Vermiform appendix (tissue), 1 donor: ENCODE results near the genes SCFD1 and ARHGAP5.

DNA sequence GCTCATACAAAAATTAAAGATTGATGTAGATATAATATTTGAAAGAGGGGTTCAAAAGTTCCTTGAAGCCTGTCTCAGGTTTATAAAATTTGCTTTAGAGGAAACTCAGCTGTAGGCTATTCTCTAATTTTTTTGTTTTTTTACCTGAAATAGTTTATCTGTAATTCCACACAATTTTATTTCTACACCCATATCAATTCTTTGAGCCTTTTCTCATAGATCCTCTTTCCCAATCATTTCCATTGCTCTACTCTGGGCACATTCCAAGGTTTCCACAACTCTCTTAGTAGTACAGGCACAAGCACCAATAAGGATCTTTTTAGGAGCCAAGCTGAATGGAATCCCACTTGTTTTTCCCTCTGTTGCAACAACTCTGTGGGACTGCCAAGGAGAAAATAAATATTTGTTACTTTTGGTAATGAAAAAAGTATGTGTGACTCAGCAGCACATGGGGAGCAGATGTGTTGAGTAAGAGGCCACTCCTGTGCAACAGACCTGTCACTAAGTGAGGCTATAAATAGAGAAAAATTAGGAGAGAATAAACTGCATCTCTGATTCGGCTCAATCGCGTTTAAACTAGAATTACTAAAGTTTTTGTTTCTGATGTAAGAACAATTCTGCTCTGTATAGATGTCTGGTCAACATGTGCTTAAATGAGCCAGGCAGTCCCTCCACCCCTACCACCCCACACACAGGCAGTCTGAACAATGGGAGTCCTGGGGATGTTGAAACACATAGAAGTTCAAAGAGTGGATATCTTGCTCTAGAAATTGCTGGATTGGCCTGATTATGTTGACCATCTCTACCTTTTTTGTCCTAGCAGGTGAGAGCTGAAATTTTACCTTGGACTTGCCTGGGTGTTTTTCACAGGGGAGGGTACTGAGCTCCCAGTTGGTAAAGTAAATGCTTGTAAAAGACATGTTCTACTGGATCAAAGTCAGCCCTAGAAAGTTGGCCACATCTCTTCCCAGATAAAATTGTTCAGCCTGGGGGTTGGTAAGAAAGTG, 244.2 kb upstream of the NOVA1 start:
- PRO-cap: unidirectional peak, plus-strand start at position 541 of the sequence

- PRO-cap: no peak
Observed at GRCh38 chr14:28764222-28764906, 2.2 kb upstream of the FOXG1 start.

DNA sequence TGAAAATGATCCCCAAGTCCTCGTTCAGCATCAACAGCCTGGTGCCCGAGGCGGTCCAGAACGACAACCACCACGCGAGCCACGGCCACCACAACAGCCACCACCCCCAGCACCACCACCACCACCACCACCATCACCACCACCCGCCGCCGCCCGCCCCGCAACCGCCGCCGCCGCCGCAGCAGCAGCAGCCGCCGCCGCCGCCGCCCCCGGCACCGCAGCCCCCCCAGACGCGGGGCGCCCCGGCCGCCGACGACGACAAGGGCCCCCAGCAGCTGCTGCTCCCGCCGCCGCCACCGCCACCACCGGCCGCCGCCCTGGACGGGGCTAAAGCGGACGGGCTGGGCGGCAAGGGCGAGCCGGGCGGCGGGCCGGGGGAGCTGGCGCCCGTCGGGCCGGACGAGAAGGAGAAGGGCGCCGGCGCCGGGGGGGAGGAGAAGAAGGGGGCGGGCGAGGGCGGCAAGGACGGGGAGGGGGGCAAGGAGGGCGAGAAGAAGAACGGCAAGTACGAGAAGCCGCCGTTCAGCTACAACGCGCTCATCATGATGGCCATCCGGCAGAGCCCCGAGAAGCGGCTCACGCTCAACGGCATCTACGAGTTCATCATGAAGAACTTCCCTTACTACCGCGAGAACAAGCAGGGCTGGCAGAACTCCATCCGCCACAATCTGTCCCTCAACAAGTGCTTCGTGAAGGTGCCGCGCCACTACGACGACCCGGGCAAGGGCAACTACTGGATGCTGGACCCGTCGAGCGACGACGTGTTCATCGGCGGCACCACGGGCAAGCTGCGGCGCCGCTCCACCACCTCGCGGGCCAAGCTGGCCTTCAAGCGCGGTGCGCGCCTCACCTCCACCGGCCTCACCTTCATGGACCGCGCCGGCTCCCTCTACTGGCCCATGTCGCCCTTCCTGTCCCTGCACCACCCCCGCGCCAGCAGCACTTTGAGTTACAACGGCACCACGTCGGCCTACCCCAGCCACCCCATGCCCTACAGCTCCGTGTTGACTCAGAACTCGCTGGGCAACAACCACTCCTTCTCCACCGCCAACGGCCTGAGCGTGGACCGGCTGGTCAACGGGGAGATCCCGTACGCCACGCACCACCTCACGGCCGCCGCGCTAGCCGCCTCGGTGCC, 1.1 kb downstream of the FOXG1 start:
- PRO-cap: no peak

GRCh38 chr14:29638238-29639029, 289.2 kb downstream of the PRKD1 start:
- PRO-cap: no peak

DNA sequence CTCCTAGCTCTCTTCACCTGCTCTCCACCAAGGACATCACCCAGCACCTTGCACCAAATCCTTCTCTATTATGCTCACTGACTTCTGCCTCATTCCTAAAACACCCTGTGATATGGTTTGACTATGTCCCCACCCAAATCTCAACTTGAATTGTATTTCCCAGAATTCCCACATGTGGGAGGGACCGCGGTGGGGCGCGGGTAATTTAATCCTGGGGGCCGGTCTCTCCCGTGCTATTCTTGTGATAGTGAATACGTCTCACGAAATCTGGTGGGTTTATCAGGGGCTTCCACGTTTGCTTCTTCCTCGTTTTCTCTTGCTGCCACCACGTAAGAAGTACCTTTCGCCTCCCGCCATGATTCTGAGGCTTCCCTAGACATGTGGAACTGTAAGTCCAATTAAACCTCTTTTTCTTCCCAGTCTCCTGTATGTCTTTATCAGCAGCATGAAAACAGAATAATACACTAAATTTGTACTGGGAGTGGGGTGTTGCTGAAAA, 48.5 kb downstream of the PRKD1 start:
- PRO-cap: no peak

DNA sequence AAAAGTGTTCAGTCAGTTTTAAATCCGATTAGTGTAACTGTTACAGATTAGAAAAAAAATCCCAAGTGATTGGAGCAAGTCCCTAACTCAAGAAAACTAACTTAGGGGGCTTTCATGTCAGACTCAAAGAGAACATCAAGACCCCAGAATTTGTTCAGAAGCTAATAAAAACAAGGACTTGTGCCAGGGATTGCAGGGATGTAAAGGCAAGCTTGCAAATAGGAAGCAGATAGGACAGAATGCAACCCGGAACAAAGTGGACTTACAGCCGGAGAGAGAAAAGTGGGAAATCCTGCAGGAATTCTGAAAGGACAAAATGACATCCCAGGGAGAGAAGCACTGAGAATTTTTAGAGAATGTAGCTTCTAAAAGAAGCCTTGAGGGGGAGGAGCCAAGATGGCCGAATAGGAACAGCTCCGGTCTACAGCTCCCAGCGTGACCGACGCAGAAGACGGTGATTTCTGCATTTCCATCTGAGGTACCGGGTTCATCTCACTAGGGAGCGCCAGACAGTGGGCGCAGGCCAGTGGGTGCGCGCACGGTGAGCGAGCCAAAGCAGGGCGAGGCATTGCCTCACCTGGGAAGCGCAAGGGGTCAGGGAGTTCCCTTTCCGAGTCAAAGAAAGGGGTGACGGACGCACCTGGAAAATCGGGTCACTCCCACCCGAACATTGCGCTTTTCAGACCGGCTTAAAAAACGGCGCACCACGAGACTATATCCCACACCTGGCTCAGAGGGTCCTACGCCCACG, 195.6 kb upstream of the G2E3 start:
- PRO-cap: no peak

- PRO-cap: bidirectional peak, plus-strand start at chr14:30622319, minus-strand start at chr14:30622192
Observed at GRCh38 chr14:30622101-30622429, at the start of gene SCFD1. SCFD1 (plus strand) TSS chr14:30622319.

DNA sequence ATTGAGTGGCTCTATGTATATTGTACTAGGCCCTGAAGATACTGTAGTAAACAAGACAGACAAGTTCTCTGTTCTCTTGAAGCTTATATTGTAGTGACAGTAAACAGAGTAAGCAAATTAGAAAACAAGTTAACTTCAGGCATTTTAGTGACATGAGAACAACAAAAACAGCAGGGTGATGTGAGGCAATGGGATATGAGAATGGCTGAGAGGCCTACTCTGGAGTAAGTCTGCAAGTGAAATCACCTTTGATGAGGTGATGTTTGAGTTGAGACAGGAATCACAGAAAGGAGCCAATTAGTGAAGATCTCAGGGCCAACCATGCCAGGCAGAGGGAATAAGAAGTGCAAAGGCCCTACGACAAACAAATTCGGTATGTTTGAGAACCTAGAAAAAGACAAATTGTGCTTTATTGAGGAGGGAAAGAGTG, 54.2 kb downstream of the SCFD1 start:
- PRO-cap: no peak

DNA sequence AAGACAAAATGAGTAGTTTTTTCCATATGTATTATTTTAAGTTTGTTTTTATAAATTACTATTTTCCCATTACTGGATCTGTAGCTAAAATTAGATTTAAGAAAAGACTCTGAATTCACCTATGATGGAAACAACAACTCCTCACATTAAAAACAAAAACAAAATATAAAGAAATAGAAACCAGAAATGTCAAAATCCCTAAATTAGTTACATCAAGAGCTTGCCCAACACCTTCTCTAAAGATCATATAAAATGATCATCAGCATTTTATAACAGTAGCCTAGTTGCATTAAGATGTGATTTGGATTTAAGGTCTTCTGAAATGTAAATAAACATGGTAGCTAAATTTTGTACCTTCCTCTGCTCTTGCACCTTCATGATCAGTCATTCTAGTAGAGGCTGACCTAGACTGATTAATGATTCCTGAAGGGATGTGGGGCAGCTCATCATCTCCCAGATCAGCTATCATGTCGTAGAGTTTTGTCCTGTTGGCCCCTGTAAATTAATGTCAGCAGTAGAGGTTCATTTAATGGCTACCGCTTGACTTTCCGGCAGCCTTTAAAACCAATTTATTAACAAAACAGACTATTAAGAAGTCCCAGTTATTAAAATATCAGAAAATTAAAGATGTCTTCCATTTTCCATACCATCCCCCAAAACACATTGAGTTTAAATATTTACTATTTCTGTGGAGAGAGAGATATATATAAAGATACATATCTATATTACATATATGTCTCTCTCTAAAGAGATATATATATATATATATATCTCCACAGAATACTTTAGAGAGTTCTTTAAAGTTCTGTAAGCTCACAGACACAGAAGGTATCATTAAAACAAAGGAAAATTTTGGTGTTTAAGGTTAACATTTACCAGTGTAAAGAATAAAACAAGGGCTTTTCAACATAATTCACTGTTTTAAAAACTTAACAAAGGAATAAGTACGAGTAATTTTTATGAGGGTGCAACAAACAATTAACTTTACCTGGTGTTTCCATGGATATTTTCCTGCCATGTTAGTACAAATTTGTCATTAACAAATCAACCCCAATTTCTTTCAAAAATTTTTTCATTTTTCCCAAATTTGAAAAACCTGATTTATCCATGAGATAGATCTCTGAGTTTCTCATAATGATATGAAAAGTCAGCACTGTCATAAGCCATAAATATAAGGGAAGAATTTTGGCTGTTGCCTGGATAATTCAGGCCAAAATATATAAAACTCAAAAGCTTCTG, 44.7 kb downstream of the COCH start:
- PRO-cap: no peak

DNA sequence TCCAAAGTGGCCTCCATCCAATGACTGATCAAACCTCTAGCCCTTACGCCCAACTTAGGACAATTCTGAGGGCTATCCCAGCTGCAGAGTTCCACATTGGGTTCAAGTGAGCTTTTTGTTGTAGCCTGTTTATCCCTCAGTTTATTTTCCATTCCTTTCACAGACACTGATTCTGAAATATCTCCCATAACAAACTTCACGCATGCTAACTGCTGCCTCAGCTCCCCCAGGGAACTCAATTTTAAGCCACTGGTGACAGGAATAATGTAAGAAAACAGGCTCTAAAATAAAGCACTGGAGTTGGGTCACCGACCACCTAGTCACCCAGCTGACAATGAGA, 29.5 kb upstream of the AP4S1 start:
- PRO-cap: no peak

GRCh38 chr14:31026487-31027302, 516 bp upstream of the STRN3 start:
- PRO-cap: bidirectional peak, plus-strand start at chr14:31026621, minus-strand start at chr14:31026401; bidirectional peak, plus-strand start at chr14:31026861, minus-strand start at chr14:31026846; bidirectional peak, plus-strand start at chr14:31027007, minus-strand start at chr14:31027010

- PRO-cap: no peak
Observed at GRCh38 chr14:31258062-31258644, 50.6 kb upstream of the HECTD1 start.

DNA sequence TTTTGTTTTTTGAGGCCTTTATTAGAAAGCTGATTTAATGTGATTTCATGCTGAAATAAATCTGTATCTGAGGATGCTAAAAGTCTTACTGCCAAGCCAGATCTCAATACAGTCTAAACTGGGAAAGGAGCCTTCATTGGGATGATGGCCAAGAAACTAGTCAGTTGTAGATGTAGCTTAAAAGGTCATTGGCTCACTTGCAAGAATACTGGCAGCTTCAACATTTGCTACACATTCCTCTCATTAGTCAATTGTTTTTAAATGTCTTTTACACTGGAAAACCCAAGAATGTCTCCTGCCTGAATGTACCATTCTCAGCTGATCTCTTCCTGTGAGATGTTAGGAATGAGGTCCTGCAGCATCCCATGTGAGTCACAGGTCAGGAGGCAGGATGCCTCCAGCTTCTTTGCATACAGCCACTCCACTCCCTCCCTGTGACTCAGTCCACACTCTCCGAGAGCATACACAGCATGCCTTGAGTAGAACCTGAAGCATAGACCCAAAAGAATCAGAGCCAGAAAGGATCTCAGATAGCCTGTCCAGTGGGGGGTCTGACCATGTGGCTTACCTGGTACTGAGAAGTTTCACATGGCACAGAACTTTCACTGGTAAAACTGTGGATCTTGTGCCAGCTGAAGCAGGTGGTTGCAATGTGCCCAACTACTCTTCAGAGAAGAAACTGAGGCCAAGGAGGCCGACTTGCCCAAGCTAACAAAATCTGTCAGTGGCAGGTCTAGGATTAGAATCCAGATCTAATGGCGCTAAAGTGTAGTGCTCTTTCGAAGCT, 56.0 kb upstream of the HECTD1 start:
- PRO-cap: no peak

GRCh38 chr14:32075533-32076034, 1.5 kb upstream of the ARHGAP5 start:
- PRO-cap: bidirectional peak, plus-strand start at chr14:32075880, minus-strand start at chr14:32075892

GRCh38 chr14:32077207-32077576, at the start of gene ARHGAP5:
ARHGAP5 (plus strand) TSS chr14:32077304.
- PRO-cap: bidirectional peak, plus-strand start at chr14:32077304, minus-strand start at chr14:32076823; bidirectional peak, plus-strand start at chr14:32077541, minus-strand start at chr14:32077527

- PRO-cap: no peak
Observed at GRCh38 chr14:32224955-32225541, 104.0 kb upstream of the AKAP6 start.

GRCh38 chr14:32493913-32494594, 165.0 kb downstream of the AKAP6 start:
- PRO-cap: no peak

GRCh38 chr14:32572159-32572683, 243.1 kb downstream of the AKAP6 start:
- PRO-cap: no peak

- PRO-cap: no peak
Observed at GRCh38 chr14:32574056-32574488, 245.0 kb downstream of the AKAP6 start.

DNA sequence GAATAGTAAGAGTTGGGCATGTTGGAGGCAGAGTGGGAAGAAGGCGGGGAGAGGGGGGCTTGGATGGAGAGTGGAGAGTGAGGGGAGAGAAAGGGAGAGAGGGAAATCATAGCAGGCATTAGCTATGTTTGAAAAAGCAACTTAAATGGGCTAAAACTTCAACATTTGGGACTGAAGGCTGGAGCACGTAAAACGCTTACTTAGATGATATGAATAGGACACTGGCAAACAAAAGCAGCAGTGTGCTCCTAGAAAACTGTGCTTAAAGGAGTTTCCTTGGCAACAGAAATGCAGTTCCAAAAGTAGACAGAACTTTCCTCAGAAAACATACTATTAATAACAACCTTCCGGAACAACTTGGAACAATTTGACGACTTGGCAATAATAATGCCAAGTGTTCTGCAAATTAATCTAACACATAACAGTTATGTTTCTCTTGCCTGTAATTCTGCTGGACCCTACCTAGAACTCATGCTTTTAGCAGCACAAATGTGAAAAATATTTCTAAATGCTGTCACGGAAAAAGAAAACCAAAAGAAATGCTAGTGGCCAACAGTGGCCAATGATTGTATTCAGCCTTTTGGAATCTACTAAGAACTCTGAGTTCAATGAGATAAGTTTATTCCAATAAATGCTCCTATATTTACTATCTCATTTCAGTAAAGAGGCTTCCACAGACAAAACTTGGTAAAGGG, 235.4 kb upstream of the NPAS3 start:
- PRO-cap: no peak